Brain (tissue), 1 donor: ENCODE measurements around a stretch of chr1.

GRCh38 chr1:185934684-185935174, 200.5 kb downstream of the HMCN1 start:
- RRBS = no CpG with 5 or more reads among the region's 3 CpGs

GRCh38 chr1:185961653-185962195, 227.5 kb downstream of the HMCN1 start:
- RRBS = no CpG with 5 or more reads among the region's 2 CpGs

DNA sequence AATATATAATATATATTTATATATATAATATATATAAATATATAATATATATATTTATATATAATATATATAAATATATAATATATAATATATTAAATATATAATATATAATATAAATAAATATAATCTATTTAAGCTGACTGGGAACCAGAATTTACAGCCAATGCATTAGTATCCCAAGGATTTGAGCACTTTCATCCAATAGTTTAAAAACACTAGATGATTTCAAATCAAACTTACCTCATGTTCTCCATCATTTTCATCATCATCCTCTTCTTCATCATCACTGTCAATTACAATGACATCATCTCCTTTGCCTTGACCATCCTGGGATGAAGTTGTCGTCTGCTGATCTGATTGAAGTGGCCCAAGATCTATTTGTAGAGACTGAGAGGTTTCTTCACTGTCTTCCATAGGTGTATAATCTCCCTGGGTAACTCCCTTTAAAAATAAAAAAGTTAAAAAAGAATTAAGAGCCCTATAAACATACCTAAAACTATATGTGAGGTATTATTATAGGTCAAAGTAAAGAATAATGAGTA, 31.2 kb downstream of the PRG4 start:
- RRBS = no CpG with 5 or more reads among the region's 1 CpG

DNA sequence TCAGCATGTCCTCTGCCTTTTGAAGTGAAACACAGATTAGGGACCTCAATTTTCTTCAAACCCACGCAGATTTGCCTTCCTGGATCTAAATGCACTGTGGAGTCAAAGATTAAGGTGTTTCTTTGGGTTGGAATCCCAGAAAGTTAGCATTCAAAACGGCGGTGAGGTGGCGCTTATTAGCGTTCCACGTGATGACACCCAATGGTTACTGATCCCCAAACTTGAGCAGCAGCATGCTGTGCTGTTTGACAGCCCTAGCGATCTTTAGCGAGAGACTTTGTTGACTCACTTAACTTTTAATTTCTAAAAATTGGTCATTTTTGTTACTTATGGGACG, 390 bp downstream of the PLA2G4A start:
- RRBS = no CpG with 5 or more reads among the region's 9 CpGs

DNA sequence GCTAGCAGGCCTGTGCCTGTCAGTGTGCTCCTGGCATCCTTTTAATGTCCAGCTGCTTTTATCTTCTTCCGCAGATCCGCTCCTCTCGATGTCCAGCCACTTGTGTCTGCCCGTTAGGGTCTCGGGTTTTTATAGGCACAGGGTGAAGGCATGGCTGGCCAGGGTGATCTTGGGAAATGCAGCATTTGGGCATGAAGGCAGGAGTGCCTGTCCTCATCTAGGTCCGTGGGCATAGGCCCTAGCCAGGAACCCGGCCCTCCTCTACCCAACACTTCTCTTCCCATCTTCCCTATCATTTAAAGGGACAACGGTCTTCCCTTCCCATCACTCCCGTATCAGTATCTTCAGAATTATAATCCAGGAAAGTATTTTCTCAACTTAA, 715.1 kb downstream of the BRINP3 start:
- RRBS = no CpG with 5 or more reads among the region's 9 CpGs

GRCh38 chr1:191368781-191369395, 789.4 kb upstream of the RGS18 start:
- RRBS = no CpG with 5 or more reads among the region's 7 CpGs

DNA sequence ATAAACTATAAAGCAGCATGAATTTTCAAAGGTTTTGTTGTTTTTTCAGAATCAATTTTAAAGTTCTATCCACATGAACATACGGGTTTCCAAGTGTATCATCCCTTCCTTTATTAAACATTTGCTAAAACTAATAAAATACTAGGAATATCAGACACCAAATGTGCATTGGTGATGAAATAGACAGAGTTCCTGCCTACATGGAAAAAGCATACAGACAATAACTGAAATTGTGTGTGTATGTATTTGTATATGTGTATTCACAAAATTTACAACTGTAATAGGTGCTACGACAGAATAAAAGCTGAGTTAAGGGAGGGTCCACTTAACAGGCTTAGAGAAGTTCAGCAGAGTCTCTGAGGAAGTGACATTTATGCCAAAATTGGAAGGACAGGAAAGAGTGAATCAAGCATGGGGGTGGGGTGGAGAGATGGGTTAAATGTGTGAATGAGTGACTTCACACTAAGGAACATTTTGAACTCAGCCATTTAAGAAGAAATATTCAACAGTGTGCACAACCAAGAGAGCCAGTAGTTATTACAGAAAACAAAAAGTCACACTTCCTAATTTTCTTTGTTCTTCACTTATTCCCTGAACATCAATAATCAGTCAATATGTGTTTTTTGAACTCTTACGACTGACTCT, 53.9 kb upstream of the RGS1 start:
- RRBS = no CpG with 5 or more reads among the region's 3 CpGs

DNA sequence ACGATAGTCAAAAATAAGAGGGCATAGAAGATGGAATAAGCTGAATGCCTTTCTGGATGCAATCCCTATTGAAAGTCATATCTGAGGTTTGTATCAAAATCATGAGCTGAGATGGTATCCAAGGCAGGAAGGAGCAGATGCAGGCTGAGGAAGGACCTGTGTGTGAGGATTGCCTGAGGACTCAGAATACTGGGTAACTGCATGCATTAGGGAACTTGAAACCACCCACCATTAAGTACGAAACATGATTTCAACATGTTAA, 29.6 kb upstream of the RGS1 start:
- RRBS = no CpG with 5 or more reads among the region's 2 CpGs

DNA sequence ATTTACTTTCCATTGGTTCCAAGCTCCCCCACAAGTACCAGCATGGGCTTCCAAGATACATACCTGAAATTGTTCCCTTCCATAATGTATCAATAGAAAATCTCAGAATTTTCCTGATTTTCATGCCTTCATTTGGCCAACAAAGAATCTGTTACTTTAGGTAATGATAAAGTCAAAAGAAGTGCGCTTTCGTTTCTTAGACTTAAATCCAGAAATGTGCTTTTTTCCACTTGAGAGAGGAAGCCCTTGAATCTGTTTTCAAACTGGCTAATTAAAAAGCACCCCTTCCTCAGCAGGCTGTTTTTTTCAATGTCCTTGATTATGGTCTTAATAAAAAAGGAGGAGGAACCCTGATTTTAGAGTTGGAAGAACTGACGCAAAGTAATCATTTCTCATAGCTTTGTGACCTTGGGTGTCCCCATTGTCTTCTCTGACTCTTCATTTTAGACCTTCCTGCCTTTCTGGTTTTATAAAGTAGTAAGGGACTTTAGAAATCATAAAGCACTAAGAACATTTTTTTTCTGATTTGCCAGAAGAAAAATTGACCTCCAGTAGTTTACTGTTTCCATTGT, 3.9 kb downstream of the RGS2 start:
- RRBS = no CpG with 5 or more reads among the region's 3 CpGs

GRCh38 chr1:193059814-193060648, 619 bp downstream of the RO60 start:
- RRBS = 0% methylated on average over 7 of the region's 39 CpGs

DNA sequence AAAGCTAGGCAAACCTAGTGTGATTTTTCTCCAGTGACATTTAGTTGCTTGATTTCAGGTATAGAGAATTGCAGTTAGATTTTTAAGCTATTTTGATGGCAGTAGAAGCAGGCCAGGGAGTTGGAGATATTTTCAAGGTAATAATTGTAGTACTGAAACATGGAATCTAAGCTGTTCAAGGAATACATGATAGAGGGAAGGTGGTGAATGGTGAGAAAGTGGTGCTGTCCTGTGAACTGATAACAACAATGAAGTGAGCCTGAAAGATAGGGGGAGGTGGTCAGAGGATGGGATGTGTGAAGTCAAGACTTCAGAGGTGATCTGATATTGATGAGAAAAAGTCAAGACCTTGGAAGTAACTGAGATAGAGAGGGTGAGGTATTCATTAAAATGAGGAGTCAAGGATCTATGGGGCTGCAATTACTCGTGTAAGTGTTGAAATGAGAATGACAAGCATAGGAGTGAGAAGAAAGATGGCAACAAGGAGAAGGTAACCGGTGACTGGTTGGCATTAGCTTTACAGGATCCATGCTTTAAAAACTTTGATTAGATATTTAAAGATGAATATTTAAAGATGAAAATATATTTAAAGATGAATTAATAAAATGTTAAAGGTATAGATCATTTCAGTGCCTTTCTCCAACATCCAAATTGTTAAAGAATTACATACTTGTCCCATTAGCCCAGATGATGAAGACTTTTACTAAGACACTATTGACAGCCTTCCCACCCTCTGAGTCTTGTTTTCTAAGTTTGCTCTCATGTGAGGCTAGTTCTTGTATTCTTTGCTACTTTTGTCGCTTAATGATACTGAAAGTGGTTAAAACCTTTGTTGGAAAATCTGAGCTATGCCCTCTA, 70.9 kb upstream of the B3GALT2 start:
- RRBS = no CpG with 5 or more reads among the region's 3 CpGs

GRCh38 chr1:193313298-193313844, 127.0 kb upstream of the B3GALT2 start:
- RRBS = no CpG with 5 or more reads among the region's 11 CpGs

DNA sequence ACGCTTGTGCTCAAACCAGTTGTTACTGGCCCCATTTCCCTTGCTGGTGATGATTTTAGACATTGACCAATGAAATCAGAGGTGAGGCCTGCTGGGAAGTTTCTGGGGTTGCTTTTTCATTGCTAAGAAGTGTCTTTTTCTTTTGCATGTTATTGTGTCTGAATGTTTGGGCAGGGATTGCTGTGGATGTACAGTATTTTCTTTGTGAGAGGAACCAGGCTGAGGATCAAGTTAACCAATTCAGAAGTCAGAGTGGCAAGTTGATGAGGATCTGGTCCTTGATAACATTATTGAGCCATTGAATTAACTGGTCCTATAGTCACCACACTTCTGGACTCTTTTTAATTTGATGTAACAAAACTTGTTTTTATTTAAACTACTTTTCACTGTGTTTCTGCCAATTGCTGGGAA, 448.2 kb upstream of the B3GALT2 start:
- RRBS = no CpG with 5 or more reads among the region's 1 CpG

- RRBS = no CpG with 5 or more reads among the region's 1 CpG
Observed at GRCh38 chr1:194028031-194028346, 841.6 kb upstream of the B3GALT2 start.

GRCh38 chr1:194069630-194069995, 883.2 kb upstream of the B3GALT2 start:
- RRBS = no CpG with 5 or more reads among the region's 3 CpGs

DNA sequence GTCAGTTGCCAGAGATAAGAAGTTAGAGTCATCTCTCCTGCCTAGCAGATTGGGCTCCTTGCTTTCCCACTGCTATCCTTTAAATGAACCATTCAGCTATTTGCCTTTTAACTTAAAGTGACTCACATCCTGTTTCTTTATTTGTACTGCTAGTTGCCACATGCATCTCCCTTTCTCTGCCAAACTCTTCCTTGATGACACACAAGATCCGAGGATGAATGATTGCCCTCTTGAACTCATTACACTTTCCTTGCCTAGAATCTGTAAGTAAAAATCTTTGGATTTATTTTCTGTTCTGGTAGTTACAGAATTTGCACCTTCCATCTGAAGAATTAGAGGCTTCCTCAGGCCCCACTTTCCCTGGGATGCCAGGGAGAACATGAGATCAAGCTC, 427.0 kb downstream of the KCNT2 start:
- RRBS = no CpG with 5 or more reads among the region's 1 CpG

DNA sequence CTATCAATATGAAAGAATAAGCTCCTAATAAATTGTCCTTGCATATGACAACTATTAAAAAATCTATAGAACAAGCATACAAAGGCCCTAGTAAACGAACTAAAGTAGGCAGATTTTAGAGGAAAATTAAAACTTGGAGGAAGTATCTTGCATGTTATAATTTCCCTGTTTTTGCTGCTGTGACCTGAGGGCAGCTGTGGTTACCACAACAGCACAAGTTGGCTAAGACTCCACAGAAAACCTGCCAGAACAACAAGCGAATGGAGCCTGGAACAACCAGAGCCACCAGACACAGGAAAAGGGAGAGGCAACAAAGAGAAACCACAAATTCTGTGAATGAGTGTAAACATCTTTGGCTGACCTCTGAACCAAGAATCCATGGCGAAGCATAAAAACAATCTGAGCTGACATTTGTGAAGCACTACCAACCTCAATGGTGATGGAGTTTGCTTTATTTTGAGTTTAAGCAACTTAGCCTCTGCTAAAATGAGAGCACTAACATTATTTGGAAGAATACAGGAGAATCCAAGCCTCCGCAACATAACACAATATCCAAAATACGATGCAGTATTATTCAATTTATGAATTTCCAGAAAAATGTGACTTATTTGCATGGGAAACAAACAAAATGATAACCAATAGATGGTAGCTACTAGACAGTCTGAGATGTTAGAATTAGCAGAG, 207.4 kb downstream of the KCNT2 start:
- RRBS = no CpG with 5 or more reads among the region's 5 CpGs

GRCh38 chr1:196655164-196655459, 3.3 kb downstream of the CFH start:
- RRBS = no CpG with 5 or more reads among the region's 3 CpGs

GRCh38 chr1:196676739-196677301, 25.0 kb downstream of the CFH start:
- RRBS = no CpG with 5 or more reads among the region's 2 CpGs